Ileum (tissue), 1 donor: ENCODE data around the genes GPR161, TIPRL and DPT.

DNA sequence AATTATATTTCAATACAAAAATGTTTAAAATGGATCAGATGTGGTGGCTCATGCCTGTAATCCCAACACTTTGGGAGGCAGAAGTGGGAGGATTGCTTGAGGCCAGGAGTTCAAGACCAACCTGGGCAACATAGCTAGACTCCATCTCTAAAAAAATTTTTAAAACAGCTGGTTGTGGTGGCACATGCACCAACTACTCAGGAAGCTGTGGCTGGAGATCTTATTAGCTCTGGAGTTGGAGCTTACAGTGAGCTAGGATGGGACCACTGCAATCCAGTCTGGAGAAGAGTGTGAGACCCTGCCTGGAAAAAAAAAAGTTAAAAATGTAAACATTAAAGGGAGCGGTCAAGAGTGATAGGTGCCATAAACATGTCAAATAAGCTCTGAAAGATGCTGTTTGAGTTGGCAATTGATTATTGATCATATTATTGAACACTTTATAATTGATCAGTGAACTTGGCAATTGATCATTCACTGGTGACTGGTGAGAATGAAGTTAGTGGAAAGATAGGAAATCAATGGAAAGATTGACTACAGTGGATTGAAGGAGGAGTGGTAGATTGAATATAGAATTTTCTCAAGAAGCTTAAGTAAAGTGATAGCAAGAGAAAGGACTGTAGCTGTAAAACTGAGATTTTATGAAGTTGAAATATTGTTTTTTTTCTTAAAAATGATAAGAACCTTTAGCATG, 64.3 kb upstream of the MPC2 start:
- PRO-cap = no peak

- PRO-cap = bidirectional peak, plus-strand start at chr1:168137075, minus-strand start at chr1:168136839
Measured at GRCh38 chr1:168136447-168137250, at the start of gene GPR161. TSS of gene GPR161 (minus strand) at chr1:168136930.

DNA sequence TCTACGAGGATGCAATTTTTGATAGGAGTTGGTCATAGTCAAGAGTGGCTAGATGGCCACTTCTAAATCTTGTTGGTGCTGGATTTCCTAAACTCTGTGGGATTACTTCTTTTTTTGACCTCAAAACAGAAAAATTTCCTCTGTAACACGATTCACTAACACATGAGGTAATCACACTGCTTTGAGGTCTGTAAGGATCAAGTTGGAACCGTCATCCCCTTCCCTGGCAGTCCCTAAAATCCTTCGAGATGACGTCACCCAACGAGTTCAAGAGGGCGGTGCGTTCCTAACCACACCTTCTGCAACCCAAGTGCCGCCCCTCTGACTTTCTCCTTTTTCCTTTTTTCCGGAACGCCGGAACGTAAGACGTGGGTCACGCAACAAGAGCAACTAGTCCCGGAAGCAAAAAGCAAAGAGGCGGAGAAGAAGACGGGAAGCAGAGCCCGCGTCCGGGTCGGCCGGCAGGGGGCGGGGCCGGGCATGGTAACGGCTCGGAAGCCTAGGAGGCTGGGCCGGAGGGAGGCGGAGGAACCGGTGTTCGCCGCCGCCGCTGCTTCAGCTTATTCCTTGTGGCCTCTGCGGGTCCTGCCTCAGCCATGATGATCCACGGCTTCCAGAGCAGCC, at the start of gene TIPRL:
TIPRL (plus strand) TSS at position 481 of the 624 bp plus-strand sequence.
- PRO-cap = bidirectional peak, plus-strand start at position 412 of the sequence, minus-strand start at position 235 of the sequence

DNA sequence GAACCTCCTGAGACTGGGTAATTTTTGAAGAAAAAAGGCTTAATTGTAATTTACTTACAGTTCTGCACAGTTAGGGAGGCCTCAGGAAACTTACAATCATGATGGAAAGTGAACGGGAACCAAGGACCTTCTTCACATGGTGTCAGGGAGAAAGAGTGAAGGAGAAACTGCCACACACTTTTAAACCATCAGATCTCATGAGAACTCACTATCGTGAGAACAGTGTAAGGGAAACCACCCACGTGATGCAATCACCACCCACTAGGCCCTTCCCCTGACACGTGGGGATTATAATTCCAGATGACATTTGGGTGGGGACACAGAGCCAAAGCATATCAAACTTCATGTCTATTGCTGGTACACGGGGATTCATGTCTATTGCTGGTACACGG, 5.4 kb upstream of the SFT2D2 start:
- PRO-cap = no peak

DNA sequence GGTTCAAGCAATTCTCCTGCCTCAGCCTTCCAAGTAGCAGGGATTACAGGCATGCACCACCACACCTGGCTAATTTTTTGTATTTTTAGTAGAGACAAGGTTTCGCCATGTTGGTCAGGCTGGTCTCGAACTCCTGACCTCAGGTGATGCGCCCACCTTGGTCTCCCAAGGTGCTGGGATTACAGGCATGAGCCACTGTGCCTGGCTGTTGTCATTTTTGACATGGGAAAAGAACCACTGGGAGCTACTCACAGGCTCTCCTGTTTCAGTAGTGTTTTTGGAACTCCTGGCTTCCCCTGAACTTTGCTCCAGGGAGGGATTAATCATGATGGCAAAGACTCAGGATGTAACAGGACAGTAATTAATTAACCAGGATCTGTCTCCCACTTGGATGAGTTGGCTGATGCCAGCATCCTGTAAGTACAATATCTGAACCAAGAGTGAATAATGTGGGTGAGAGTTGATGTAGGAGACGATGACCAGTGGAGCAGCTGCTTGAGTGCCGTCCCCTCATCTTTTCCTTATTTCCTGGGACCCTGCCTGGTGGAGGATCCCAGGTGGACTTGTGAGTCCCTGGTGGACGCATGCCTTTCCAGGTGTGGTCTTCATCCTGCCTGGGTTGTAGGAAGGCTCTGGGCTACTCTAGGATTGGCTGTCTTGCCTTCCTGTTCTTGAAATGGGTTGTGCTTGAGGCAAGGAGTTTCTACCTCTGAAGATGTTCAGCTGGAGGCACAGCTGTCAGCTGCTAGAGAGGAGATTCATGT, 4.9 kb downstream of the SFT2D2 start:
- PRO-cap = no peak

DNA sequence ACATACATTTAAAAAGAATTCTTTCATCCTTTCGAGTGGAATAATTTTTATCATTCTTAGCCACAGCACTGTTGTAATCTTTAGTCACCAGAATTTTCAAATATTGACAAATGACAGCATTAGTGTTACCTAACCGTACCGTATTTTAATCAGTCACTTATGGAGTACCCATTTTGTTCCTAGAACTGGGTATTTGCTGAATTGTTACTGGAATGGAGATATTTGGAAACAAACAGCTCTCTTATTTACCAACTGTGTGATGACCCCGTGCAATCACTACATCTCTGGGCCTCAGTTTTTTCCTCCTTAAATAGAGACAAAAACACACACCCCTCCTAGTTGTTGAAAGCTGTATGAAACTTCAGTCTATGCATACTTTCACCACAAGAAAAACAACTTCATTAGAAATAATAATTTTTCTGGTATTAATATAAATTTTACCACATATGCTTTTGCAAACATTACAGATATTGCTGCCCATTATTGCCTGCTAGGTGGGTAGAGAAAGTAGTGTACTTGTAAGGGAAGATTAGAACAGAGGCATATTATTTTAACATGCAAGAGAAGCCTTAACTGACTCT, 8.0 kb upstream of the XCL2 start:
- PRO-cap = no peak

- PRO-cap = no peak
Measured at GRCh38 chr1:168555202-168555921, 11.6 kb upstream of the XCL2 start.

DNA sequence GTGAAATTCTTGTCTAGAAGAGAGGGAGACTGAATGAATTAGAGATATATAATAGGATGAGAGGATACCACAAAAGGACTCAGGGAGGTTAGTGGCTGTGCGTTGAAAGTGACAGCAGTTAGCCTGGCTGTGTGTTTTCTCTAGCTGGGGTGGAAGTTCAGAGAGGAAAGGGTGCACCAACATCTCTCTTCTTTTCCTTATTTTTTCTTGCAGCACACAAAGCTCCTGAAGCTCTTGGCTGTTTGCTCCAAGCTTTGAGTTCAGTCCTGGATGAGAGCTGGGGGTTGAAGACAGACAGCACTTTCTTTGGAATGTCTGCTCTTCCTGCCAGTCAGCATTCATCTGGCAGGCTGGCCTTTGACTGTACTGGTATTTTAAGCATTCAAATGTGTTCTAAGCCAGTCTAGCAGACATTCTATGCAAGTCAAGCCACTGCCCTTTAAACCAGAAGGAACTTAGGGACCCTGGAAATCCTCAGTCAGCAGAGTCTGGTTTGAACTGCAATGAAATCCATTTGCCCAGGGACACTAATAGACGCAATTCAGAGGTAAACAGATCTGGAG, 44.9 kb downstream of the XCL1 start:
- PRO-cap = no peak

DNA sequence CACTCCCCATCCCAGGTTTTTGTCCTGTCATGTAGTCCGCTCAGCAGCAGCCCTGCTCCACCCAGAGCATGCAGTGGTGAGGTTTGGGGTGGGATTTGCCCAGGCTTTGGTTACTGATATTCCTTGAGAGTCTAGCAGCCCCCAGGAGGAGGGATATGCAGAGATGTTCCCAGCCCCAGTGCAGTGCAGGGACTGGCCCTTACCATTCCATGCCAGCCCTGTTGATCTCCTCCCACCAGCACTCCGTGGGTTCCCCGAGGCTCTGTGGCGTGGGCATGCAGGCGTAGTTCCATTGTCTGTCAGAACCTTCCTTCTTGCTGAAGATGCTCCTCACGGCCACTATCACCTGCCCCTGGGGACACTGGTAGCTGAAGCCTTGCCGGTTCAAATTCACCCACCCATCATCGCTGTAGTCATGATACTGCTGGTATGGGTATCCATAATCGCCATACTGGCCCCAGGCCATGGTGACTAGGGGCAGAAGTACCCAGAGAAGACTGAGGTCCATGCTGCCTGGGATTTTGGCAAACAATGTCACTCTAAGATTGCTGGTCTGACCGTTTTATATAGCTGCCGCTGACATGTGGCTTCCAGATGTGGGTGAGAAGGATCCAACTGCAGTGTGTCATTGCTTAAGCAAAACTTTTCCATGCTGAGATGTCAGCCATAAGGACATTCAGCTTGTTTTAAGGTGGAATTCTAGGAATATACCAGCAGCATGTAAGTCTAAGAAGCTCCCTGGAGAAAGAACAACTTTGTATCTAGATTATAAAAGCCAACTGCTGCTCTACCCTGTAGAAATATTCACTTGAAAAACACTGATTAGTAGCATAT, at the start of gene DPT:
DPT (minus strand) TSS at position 540 of the 834 bp plus-strand sequence.
- PRO-cap = no peak

GRCh38 chr1:168907011-168907658, 178.1 kb upstream of the DPT start:
- PRO-cap = no peak

DNA sequence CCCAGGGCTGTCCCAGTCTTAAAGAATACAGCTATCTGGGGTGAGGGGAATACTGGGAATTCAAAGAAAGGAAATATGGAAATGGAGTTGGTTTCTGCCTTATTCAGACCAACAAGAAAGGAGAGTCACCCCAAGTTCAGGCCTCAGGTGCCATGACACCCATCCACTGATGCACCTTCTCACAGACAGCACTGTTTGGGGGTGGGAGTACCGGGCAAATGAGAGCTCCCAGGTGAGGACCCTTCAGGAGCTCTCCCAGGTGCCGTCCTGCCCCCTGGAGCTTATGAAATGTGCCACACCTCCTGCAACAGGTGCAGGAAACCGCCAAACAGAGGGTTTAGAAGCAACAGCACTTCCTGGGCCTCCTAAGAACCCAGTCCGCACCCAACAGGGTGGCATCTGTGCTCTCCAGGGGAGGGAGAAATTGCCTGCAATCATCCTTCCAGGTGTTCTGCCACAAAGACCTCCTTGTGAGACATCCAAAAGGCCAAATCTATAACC, 87.8 kb upstream of the ATP1B1 start:
- PRO-cap = unidirectional peak, minus-strand start at position 269 of the sequence

DNA sequence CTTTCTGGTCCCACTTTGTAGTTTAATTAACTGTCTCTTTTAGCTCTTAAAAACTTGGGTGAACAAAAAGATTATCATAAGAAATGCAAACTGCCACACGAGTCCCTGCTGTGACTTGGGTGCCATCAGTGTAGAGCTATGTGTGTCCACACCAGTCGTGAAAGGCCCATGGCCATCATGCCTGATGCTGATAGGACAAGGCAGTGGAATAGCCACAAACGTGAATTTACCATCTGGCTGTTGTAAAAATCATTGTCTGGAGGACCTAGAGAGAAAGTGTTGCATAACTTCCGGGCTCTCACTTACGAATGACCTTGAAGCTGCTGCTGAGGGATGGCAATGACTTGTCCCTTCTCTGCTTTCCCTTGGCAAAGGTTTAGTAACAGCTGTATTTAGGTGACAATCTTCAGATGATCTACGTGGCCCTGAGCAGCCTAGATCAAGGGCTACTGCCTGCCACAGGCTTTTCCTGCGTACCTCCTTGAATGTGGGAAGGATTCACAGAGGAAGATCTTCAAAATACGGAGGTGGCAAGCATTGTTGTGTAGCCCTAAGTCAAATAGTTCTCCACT, 5.7 kb downstream of the ATP1B1 start:
- PRO-cap = no peak

GRCh38 chr1:169119271-169119673, 12.8 kb downstream of the ATP1B1 start:
- PRO-cap = no peak

DNA sequence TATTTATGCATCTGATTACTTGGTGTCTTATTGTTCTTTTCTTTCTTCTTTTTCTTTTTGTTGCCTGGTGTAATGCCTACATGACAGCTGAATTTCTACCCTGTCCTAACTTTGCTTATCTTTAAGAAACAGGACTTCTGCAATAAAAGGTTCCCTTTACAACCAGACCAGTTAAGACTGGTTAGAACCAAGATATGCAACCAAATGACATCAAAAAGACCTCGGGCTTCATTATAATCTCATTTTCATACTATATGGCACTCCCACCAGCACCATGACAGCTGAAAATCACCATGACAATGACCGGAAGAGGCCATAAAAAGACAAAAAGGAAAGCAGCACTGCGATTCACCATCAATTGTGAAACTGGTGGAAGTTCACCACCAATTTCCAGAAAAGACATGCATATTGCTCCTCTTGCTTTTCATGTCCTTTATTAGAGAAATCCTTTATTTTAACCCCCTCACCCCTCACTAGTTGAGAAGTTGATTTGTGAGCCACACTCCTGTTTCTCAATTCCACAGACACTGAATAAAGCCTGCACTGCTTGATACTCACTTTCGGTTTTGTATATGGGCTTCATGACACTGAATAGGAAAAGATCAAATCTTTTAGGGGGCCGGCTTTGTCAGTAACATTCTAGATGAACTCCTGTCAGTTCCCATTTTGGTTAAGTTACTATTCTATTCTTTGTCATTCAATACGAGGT, 58.3 kb downstream of the NME7 start:
- PRO-cap = no peak

DNA sequence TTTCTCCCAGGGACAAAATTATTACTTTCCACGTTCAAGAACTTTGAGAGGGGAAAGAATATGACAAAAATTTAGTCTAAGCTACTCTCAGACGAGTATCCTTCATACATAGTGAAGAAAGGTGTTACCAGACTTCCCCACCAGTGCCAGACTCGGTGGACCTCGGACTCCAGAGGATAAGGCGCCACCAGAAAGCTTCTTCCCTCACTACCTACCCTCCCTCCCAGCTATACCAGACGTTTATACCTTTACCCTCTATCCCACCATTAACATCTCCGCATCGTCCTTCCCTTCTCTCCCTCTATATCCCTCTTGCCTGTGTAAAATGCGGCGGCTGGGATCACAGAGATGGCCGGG, 324 bp downstream of the CCDC181 start:
- PRO-cap = no peak

DNA sequence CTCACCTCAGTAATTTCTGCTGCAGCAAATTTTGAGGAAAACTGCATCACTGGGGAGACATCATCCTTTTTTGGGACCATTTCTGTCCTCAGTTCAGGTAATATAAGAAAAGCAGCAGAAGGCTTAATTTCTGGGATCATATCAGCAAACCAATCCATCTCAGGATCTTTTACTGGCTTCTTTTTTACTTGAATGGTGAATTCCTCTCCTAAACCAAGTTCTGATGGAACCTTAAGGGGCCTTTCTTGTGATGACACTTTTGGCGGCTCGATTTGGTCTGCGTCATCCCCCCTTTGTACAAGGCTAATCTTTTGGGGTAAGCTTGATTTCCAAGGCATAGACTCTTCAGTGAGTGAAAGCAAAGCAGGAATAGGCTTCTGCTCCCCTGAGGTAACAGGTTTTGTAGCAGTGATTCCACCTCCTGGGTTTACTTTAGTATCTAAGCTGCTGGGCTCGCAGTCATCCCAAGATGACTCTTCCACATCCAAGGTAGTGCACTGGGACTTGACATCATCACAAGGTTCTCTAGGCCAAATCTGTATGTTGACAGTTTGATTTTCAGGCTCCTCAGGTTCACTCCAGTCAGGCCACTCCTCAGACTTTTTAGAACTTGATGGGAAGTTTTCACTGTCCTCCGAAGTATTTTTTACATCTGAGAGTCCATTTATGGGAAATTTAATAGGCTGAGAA, 39.3 kb downstream of the SCYL3 start:
- PRO-cap = no peak

DNA sequence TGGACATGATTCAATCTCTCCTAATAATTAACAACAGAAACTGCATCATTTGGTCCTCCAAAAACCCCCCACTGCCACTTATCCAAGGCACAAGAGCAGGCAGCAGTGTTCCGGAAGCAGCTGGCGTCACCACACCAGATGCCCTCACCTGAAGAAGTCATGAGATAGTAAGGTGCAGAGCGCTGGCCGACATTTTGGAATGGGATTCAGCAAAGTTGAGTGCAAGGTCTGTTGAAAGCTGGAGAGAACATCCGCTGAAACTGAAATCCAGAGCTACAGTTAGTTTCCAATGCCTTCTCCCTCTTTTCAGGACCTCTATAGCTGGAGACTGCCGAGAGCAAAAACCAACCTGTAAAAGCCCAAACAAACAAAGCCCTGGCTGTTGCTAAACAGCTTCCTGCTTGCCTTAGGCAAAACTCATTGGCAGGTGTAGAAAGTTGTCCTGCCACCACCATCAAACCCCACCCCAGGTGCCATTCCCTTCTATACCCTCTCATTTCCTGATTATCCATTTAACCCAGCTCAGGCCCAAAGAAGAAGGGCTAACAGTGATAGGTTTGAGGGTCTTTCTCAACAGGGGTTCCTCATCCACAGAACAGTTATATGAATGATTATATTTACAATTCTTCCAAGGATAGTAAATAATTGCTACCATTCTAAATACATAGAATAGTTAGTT, 24.8 kb downstream of the SCYL3 start:
- PRO-cap = no peak

DNA sequence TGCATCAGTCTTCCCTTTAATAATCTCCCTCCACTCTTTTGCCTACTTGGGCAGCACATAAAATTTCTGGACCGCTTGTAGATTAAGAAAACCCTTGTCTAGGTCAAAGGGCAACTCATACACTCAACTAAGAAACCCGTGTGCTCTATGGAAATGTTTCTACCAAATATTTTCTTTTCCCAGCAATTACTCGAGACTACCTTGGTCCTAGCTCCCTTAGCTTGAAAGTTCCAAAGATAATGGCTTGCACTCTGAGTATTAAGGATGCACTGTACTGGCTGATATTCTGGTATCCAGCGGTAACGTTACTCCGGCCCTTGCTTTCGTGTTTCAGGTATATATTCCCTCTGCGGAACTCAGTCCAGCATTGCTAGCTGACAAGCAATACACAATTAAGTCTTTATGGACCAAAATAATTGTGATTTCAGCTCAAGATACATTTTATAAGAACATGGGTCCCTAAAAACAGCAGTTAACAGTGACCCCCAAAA, 979 bp downstream of the SCYL3 start:
- PRO-cap = no peak

DNA sequence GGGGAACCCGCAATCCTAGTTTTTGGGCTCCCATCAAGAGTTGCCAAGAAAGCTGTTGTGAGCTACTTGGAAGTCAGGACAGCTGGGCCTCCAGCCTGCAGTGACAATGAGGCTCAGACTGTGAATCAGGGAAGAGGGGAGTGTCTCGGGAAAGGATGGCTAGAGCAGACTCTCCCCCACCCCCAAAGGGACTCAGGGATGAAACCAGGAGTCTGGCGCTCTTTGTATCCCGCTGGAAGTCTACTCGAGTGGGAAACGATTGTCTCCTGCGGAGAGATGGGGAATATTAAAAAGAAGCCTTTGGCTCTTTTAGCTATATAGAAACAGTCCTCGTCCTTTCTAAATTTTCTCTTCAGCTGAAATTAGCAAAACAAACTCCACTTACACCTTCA, 3.5 kb downstream of the PRRX1 start:
- PRO-cap = no peak

GRCh38 chr1:170735618-170736128, 71.7 kb downstream of the PRRX1 start:
- PRO-cap = no peak